Helper T cell (primary cell): ENCODE data around the genes DYNC1LI1 and CCR4.

GRCh38 chr3:32158790-32159357 lies 52.5 kb downstream of the GPD1L start:
- PRO-cap, 2 experiments: no peak in any of the 2 experiments

DNA sequence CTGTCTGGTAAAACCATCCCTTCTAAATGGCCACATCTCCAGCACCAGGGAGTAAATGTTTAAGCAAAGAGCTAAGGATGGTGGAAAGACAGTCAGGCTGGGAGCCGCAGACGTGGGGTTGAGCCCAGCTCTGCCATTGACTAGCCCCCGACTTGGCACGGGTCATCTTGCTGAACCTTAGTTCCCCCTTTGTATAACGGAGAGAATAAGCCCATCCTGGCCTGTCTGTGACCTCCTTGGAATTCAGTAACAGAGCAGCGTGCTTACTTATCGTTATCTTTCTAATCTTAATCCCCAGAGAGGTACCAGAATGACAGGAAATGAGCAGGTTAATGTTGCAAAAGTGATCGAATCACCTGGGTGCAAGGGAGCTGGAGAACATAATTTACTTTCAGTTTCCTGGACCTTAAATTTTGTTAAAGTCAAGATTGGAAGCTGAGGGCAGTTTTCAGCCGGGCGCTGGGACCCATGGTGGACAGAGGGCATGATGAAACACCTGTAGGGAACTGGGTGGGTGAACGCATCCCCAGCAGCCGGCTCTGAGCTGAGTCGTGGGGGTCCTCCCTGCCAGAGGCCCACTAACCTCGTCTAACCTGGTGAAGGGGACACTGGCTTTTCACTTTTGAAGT lies 46.5 kb downstream of the CMTM6 start:
- PRO-cap, 2 experiments: peak in 1 of 2 experiments; most common plus-strand start position 409 of the sequence (in 1); most common minus-strand start position 248 of the sequence (in 1)

DNA sequence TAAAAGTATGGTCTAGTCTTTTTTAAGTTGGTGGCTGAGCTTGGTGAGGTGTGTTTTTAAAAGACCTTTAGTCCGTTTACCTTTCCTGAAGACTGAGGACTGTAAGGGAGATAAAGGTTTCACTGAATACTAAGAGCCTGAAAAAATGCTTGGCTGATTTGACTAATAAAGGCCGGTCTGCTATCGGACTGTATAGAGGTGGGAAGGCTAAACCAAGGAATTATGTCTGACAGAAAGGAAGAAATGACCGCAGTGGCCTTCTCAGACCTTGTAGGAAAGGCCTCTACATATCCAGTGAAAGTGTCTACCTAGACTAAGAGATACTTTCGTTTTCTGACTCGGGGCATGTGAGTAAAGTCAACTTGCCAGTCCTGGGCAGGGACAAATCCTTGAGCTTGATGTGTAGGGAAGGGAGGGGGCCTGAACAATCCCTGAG lies 40.6 kb downstream of the CMTM6 start:
- PRO-cap, 2 experiments: peak in 2 of 2 experiments; most common plus-strand start position 325 of the sequence (in 2); most common minus-strand start position 296 of the sequence (in 1)

- PRO-cap, 2 experiments: no peak in any of the 2 experiments
Observed at GRCh38 chr3:32467341-32467593, 35.4 kb downstream of the CMTM6 start.

DNA sequence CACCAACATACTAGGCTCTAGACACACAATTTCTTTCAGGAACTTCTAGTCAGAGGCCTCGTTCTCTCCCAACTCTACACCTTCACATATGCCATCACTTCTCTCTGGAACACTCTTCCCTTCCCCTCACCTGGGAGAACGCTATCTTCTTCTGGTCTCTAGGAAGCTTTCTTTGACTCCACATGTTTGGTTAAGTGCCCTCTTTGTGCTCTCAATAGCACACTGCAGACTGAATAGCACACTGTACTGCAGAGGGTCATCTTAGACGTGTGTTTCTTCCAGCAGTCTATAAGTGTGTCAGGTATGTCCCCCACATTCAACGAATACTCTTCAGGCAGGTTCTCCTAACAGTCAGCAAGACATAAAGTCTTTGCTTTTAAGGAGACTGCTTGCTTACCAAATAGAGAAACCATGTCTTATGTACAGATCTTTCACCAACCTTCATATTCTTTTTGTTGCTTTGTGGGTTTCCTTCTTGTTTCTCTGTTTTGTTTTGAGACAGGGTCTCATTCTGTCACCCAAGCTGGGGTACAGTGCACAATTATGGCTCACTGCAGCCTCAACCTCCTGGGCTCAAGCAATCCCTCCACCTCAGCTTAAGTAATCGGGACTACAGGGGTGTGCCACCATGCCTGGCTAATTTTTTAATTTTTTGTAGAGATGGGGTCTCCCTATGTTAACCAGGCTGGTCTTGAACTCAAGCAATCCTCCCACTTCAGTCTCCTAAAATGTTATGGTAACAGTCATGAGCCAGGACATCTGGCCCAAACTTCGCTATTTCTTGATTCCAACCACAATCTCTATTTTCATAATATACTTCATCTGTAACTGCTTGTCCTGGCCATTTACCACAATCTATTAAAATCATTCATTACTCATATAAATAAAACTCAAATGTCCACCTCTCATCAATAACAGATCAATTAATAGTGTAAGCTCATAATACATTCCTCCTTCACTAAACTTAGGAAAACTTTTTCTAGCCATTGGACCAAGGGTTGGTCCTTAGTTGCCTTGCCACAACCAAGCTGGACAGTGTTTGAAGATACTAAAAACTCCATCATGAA lies 14.3 kb downstream of the DYNC1LI1 start:
- PRO-cap, 2 experiments: no peak in any of the 2 experiments

DNA sequence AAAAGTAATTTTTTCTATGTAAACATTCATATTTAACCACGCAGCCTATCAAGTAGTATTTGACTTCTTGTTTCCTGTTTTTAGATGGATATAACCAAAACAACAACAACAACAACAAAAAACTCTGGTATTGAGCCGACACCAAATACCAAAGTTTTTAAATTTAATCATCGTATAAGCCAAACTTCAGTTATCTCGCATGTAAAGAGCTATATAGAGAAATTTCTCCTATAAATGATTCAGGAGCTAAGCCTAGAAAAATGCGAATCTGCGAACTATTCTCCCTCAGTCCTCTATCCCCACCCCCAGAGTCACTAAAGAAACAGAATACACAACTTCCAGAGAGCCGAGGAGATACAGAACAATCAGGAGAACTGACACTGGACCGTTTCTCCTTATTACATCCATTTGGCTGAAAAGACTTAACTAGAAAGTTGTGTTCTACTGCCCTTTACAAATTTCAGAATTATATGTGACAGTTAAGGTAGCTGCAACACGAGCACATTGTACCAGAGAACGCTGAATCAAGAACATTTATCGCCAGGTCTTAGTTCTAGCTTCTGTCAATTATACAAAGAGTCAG lies 1.2 kb downstream of the DYNC1LI1 start:
- PRO-cap, 2 experiments: no peak in any of the 2 experiments

DNA sequence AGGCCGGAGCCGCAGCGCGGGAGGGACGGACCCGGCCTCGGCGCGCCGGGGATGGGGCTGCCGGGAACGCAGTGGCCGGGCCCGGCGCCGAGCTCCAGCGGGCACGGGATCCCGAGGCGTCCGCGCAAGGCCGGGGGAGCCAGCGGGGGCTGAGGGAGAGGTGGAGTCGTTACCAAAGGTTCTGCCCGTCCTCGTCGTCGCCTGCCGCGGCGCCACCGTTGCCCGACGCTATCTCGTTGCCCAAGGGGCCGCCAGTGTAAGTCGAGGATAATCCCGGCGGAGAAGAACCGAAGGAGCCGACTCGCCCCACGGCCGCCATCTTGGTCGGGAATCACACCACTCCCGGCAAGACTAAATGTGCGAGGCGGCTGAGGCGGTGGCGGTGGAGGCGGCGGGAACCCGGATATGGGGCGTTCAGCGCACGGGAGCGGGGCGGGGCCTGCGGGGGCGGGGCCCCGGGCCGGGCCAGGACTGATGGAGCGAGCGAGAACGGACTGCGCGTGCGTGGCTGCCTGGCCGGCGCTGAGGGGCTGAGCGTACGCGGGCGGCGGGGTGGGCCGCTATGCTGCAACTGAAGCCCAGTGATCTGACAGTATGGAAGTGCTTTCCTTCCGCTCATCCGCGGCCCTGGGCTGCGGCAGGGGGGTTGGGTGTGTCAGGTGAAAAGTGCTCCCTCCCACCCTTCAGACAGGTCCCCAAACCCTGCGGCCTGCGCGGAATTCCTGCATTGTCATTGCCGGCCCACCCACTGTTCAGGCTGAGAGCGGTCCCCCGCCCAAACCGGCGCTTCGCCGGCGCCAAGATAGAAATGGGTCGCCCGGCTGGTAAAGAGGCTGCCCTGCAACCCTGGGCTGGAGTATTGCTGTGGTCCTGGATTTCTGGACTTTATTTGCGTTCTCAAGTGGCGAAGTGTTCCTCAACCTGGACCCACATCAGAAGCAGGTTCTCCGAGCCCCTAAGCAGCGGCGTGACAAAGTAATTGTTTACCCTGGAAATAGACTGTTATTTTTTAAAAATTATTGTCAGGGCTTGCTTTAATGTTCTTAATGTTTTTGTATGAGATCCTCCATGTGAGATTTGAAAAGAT lies at the start of gene DYNC1LI1:
Gene DYNC1LI1 (minus strand): TSS at position 407 of the 1,087 bp plus-strand sequence.
- PRO-cap, 2 experiments: peak in 2 of 2 experiments; most common plus-strand start position 570 of the sequence (in 1); most common minus-strand start position 407 of the sequence (in 2)

GRCh38 chr3:32815776-32816310 lies 2.0 kb upstream of the TRIM71 start:
- PRO-cap, 2 experiments: no peak in any of the 2 experiments

DNA sequence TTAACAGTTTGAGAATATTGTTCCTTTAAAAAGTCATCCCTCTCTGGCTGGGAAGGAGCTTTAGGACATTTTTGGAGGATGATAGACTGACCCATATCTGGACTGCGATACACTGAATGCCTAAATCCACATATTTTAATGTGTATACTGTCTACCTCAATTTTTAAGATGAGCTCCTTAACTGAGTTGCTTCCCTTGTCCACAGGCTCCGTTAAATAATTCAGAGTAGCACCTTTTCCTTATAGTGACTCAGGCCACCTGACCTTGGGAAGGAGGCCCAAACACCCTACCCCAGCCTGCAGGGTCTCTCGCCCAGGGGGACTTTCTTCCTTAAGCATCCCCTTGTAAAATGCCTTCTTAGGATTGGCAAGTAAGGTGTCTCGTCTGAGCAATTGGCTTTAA lies 3.3 kb downstream of the TRIM71 start:
- PRO-cap, 2 experiments: no peak in any of the 2 experiments

DNA sequence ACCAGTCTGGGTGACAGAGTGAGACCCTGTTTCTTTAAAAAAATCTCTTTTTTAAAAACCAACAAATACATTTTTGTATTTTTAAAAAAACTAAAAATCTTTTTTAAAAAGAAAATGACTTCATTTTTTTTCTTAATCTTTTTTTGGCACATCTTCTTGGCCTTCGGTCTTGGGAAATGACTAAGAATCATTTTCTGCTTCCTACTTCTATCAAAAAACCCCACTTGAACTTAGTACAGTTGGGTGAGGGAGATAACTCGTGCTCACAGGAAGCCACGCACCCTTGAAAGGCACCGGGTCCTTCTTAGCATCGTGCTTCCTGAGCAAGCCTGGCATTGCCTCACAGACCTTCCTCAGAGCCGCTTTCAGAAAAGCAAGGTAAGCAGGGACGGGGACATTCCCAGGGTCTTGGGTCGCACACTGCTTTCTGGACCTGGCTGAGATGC lies at the start of gene CCR4:
Gene CCR4 (plus strand): TSS at position 332 of the 446 bp plus-strand sequence.
- PRO-cap, 2 experiments: peak in 2 of 2 experiments; most common plus-strand start position 332 of the sequence (in 2); most common minus-strand start position 181 of the sequence (in 2)

- PRO-cap, 2 experiments: peak in 2 of 2 experiments; most common plus-strand start chr3:32964053 (in 1); most common minus-strand start chr3:32963917 (in 1)
Observed at GRCh38 chr3:32963721-32964491, 12.5 kb downstream of the CCR4 start.

- PRO-cap, 2 experiments: no peak in any of the 2 experiments
Observed at GRCh38 chr3:32969676-32970097, 18.2 kb downstream of the CCR4 start.

GRCh38 chr3:32989509-32989891 lies 38.1 kb downstream of the CCR4 start:
- PRO-cap, 2 experiments: no peak in any of the 2 experiments

DNA sequence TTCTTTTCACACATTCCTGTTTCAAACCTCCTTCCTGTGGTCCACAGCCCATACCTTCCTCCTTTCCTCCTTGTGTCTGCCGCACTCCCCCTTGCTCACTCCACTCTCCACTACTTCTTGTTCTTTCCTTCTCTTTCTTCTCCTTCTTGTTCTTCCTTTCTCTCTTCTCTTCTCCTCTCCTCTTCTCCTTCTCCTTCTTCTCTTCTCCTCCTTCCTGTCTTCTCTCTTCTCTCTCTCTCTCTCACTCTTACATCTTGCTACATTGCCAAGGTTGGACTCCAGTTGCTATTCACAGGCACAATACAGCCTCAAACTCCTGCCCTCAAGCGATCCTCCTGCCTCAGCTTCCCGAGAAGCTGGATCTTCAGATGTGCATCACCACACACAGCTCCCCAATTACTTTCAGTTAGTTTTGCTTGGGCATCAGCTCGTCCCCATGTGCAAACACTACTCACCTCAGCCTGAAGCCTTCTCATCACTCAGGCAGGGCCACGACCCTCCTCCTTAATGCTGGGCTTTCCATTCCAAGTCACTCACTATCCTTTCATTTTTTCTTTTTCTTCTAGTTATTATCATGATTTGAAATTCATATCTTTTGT lies 49.6 kb downstream of the CCR4 start:
- PRO-cap, 2 experiments: no peak in any of the 2 experiments

DNA sequence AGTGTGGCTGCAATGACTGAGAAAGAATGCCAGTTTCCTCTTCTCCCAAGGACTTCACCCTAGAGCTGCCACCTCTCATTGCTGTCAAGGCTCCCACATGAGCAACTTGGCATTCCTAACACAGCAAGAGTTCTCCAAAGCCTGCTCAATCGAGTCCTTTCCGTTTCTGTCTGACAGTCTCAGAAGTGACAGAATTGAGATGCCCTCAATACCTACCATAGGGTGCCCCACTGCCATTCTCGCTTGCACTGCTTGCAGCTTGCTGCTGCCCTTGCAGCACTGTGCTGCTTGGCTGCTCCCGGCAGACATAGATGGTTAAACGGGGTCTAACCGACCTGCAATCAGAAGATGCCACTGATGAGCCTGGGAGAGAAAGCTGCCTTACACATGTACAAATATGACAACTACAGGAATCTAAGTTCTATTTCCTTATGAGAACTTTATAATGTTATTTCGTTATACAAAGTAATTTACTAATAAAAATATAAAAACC lies 44.2 kb downstream of the UBP1 start:
- PRO-cap, 2 experiments: no peak in any of the 2 experiments

GRCh38 chr3:33438207-33438812 lies 1.9 kb downstream of the UBP1 start:
- PRO-cap, 2 experiments: no peak in any of the 2 experiments

GRCh38 chr3:33602608-33603275 lies 115.3 kb downstream of the CLASP2 start:
- PRO-cap, 2 experiments: no peak in any of the 2 experiments

DNA sequence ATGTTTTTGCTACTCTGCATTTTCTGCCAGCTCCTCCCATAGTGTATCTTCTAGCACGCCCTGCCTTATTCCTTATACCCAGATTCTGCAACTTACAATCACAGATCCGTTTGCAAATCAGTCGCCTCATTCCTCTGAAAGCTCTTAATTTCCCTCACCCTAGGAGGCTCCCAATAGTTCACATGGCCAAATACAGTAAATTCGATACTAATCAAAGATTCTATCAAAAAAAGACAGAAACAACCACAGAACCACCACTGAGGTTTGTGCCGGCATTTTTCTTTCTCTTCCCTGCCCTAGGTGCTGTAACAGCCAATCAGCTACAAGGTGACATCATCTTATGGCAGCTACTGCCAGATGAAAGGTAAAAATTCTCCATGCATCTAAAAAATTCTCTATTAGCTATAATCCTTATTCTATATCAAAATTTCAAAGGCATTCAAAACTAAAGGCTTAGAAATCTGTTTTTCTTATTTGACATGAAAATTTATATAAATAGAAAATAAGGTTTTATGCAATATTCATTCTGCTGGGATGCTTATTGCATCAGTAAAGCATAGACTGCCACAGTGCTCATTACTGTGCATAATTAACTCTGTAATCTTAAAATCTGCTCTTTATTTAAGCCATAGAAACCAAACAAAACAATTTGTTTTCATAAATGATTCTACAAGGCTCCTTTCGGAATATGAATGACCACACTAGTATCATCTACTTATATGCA lies 72.7 kb downstream of the CLASP2 start:
- PRO-cap, 2 experiments: peak in 1 of 2 experiments; most common minus-strand start position 284 of the sequence (in 1)

GRCh38 chr3:33878300-33878808 lies 79.9 kb downstream of the PDCD6IP start:
- PRO-cap, 2 experiments: no peak in any of the 2 experiments

DNA sequence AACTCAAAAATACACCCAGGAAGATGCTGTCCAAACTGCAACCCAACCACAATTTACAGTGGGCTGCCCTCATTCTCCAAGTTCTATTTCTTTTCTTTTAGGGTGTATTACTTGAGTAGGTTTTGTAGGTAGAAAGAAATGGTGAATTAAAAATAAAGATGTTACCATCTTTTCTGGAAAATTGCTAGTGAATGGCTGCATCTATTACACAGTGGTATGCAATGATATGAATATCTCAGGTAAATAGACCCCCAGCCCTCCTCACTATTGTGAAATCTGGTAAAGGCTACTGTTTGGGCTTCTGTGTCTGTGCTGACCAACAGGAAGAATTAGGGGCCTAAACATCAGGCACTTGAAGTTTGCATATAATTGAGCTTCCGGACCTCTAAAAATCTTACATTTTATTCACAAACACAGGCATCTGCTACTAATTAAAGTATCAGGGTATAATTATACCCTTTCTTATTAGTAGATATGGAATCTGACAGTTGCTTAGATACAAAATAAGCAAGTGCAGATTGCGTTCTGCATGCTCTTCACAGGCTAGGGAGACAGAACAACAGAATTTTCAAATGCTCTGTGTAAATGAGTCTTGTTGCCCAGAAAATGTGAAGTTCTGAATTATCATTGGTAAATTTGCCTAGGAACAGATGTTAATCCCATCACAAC lies 119.5 kb downstream of the PDCD6IP start:
- PRO-cap, 2 experiments: no peak in any of the 2 experiments